Tongue (tissue), 2 donors: ENCODE measurements around a stretch of chr21.

DNA sequence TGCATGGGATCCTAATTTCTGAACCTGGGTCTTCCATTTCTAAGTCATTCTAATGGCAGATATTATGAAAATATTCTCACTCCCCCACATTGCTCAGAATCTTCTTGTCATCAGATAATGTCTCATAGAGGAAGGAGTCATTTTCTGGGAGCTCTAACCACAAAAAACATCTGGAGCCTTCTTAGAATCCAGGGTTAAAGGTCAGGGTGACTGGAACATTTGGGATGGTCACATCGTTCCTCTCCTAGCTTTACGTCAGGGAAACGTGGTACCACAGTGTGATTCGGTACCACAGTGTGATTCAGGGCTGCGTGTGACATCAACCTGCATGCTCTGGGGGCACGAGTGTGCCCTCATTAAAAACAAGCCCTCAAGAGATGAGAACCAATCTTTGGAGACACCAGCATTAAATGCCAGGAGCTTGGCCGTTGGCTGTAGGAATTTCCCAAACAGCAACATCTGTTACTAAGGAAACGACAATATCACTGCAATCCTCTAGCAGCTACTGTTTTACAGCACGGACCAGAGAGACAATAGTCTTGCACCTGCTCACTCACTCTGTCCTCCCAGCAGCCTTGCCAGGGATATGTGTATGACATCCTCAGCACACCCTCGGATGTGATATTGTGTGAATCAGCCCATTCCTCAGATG lies 179.1 kb downstream of the PSMG1 start:
- RAMPAGE, long total RNA, result no peak

GRCh38 chr21:39005997-39006577 lies 177.2 kb downstream of the PSMG1 start:
- RAMPAGE, long total RNA, result no peak

- RAMPAGE, long total RNA, result no peak
Observed at GRCh38 chr21:39088780-39089534, 94.3 kb downstream of the PSMG1 start.

- RAMPAGE, long total RNA, result no peak
Observed at GRCh38 chr21:39186253-39186994, 3.2 kb upstream of the PSMG1 start.

GRCh38 chr21:39283547-39284875 lies 29.4 kb downstream of the BRWD1 start:
- RAMPAGE, long total RNA, result no peak

- RAMPAGE, long total RNA, result no peak
Observed at GRCh38 chr21:39346548-39347013, 2.3 kb downstream of the HMGN1 start.

DNA sequence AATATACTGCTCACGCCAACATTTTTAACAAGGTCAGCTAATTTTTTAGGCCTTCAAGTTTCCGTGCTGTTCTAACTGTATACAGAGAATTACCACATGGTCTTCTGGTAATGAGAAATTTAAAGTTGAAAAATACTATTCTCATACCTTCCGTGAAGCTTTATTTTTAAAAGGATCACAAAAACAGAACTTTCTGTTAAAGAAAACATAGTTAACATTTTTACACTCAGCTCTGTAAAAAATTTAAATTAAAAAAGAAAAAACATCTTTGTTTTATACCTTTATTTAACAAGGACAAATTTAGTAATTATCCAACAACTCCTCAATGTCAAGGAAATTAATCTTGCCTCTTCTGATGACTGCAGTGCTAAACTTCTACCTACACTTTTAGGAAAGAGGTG lies 1.8 kb downstream of the HMGN1 start:
- RAMPAGE, long total RNA, result no peak

DNA sequence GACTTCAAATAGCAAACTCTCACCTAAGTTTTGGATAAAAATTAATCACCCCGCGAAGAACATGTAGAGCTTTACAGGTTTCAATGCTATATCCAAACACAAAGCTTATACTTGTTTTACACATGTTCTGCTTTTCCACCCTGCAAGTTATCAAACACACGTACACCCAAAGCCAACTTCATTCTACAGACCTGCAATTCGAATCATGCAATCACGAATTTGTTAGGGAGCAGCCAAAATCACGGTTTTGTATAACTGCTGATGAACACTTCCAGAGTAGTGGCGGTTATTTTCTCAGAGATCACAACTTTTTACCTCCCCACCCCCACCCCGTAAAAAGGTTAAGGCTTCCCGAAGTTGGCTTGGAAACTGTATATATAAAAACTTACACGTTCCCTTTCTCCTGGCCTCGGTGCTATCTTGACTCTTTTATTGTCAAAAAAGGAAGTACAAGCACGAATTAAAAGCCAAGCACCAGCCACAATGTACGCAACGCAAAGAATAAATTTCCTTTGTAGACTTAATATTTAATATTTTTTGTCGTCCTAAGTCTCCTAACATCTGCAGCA lies 1.3 kb downstream of the HMGN1 start:
- RAMPAGE, long total RNA, result no peak

- RAMPAGE, long total RNA, result no peak
Observed at GRCh38 chr21:39370380-39370817, 9.7 kb upstream of the GET1 start.

GRCh38 chr21:39385127-39386270 lies 5.4 kb downstream of the GET1 start:
- RAMPAGE, long total RNA, result no peak

GRCh38 chr21:39387965-39388548 lies 7.9 kb downstream of the GET1 start:
- RAMPAGE, long total RNA, result no peak

GRCh38 chr21:39502506-39503186 lies 50.9 kb downstream of the SH3BGR start:
- RAMPAGE, long total RNA, result no peak

DNA sequence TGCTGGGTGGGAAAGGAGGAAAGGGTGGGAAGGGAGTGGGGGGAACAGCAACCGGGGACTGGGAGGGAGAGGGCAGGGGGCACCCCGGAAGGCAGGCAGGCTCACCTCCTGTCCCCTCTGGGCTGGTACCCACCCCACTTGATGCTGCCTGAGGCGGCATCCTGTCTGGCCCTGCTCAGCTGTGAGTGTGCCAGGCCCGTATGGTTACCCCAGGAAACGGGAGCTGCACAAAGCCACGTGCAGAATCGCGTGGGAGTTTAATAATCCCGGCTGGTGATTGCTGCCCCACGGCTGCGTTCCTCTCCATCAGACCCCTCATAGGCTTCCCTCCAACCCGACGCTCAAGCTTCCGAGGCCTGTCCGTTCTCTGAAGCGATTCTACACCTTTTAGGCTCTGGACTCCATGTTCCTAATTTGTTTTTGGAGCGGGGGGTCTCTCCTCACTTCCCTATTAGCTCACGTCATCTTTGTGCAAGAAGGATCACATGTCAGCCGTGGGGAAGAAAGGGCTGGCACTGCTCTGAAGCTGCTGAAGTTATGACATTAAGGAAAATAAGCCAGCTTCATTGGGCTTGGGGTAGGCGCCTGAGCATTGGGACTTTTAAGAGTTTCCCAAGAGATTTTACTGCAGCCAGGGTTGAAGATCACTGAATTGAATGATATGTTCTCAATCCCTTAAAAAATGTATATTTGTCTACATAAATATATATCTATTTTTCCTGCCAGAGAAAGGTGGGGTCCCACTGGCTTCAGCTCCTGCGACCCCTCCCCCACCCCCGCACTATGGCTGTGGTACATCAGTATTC lies 1.1 kb upstream of the B3GALT5 start:
- RAMPAGE, long total RNA, result no peak

GRCh38 chr21:39637275-39638298 lies 24.8 kb downstream of the B3GALT5 start:
- RAMPAGE, long total RNA, result no peak

DNA sequence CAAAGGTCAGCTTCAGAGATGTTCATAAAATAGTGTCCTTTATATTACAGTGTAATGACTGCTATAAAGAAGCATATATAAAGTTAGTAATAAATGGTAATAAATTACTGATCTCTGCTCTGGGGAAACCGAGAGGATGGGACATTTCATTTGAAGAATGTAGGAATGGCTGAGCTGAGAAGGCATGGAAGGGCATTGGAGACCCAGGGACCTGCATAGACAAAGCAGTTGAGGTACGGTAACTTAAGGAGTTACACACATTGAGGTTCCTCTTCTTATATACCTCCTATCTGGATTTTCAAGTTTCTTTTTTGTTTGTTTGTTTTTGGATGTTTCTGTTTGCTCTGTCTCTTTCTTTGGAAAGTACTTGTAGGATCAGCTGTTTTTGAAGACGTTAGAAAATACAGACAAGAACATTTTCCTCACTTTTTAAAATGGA lies 29.5 kb downstream of the B3GALT5 start:
- RAMPAGE, long total RNA, result no peak

DNA sequence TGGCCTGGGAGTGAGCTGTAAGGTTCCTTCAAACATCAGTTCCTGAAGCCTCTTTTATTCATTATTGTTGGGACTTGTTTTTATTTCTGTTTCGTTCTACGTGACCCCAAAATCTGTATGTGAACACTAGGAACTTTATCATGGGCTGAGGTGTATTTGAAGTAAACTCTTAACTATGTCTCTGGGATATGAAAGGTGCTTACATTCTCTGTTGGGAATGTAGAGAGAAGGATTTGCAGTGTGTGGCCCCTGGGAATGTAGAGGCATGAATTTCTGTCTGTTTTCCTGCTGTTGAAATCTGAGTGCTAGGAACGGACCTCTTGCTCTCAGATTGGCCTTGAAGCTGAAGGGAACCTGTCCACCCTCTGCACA lies 58.8 kb downstream of the B3GALT5 start:
- RAMPAGE, long total RNA, result no peak

GRCh38 chr21:41124251-41124867 lies 43.6 kb upstream of the BACE2 start:
- RAMPAGE, long total RNA, result no peak

DNA sequence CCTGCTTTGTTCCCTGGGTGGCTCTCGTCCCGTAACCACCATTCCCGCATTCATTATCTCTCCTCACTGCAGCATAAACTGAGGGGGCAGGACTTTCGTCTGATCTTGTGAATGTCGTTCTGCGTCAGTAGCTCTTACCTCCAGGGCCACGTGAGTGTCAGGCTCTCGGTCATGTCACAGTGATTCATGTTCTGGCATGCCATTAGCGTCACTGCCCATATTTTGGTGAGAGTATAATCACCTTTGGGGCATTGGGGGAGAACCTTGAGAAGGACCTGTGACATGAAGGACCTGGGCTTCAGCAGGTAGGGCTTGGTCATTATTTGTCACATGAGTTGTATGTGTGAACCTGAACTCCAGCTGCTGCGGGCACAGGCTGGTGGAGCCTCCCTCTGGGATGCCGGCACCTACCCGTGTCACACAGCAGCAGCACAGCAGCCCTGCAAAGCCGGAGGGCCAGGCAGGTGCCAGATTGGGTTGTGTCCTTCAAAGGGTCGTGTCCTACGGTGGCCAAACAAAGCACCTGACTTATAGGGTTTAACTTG lies 68.5 kb downstream of the BACE2 start:
- RAMPAGE, long total RNA, result no peak

DNA sequence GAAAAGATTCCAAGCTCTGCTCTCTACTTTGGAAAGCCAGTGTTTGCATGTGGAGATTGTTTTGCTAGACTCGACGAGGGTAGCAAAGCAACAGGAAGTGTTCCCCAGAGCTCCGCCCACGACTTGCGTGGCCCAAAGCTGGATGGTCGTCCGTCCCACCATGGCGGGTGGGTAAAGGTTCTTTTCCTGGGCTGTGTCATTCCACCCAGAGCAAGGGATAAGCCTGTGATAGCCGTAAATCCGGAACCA lies 8.0 kb downstream of the MX2 start:
- RAMPAGE, long total RNA, result no peak

DNA sequence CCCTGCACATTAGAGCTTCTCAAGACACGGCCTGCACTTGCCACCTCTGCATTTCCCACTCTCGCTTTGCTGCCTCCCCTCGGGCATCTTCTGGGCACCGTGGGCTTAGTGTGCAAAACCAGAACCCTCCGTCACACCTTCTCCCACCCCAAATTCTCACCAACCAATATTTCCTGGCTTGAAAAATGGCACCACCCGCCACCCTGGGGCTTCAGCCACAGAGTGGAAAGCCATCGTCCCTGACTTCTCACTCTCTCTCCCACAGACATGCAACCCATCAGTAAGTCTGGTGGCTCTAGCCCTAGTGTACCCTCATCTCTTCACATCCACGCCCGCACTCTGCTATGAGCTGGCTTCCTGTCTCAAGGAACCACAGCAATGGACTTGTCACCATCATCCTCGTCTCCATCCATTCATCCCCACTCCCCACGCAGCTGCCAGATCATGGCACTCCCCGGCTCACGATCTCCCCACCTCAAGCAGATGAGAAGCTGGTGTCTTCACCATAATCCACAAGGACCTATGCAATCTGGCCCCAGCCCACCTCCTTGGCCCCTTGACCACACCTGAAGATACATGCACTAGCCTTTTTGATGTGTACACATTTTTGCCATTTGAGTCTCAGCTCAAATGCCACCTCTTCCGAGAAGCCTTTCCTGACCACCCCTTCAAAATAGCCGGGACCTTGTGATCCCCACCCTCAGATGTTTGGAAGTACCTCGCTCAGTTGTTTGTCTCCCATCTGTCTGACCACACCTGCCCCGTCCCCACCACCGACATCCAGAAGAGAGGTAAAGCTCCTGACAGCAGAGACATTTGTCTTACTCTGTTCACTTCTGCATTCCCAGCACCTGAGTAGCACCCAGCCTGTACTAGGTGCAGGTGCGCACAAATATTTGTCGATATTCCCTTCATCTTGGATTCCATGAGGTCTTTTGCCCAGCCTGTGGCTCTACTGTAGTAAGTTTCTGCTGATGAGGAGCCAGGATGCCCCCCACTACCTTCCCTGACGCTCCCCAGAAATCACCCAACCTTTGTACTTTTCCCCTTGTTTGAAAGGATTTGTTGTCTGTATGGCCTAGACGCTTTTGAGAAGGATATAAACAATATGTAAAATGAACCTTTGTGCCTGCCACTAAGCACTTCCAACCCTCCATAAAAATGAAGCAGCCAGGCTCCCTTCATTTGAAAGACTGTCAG lies 38.6 kb downstream of the TMPRSS2 start:
- RAMPAGE, long total RNA, result no peak